Ovary (tissue), 7 donors: ENCODE measurements around a stretch of chr3.

DNA sequence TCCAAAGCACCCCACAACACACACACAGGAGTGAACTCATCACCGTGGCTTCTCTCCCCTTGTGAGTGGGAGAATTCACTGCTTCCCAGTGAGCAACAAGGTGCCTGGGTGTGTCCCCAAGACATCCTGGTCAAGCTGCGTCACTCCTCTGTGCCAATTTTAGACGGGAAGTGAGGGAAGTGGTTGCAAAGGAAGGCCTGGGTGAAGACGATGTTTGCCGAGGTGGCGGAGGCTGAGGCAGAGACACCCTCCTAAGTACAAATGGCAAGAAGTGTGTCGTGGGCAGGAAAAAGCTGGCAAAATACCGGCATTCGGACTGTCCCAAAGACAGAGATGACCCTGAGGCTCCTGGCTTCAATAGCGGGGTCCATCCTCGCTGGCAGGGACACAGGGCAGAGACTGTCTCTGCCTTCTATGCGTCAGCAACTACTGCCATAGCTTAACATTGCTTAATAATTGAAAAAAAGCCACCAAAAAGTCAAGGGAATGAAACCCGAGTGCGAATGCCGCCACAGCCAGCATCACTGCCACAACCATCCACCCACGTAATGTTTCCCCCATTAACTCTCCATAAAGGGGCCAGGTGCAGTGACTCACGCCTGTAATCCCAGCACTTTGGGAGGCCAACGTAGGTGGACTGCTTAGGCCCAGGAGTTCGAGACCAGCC is 72.8 kb downstream of the VGLL4 start:
- PRO-cap, 7 experiments: peak in 2 of 7 experiments; most common plus-strand start position 204 of the sequence (in 2); most common minus-strand start position 61 of the sequence (in 2)
- RAMPAGE, long total RNA, 2 experiments: no peak in any of the 2 experiments

- PRO-cap, 7 experiments: no peak in any of the 7 experiments
- RAMPAGE, long total RNA, 2 experiments: no peak in any of the 2 experiments
Measured at GRCh38 chr3:11626047-11626589, 17.6 kb downstream of the VGLL4 start.

DNA sequence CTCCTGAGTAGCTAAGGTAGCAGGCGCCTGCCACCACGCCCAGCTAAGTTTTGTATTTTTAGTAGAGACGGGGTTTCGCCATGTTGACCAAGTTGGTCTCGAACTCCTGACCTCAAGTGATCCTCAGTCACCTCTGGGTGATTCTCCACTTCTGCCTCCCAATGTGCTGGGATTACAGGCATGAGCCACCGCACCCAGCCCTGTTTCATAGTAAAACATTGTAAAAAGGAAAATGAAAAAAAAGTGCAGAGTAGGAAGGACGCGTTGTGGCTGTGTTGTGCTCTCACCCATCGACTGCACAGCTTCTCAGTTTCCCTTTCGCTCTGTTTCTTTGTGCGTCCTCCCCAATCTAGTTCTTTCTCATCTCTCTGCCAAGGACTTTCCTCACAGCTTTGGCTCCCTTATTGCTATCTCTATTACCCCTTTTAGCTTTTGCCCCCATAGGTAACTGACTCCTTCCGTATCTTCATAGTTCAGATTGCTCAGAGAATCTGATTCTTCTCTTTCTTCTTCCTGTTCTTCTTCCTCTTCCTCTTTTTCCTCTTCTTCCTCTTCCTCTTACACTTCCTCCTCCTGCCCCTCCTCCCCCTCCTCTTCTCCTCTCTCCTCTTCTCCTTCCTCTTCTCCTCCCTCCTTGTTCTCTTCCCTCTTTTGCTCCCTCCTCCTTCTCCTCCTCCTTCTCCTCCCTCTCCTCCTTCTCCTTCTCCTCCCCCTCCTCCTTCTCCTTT is 81.0 kb upstream of the VGLL4 start:
- PRO-cap, 7 experiments: no peak in any of the 7 experiments
- RAMPAGE, long total RNA, 2 experiments: no peak in any of the 2 experiments

- PRO-cap, 7 experiments: peak in 4 of 7 experiments; most common plus-strand start chr3:12183303 (in 2); most common minus-strand start chr3:12183125 (in 2)
- RAMPAGE, long total RNA, 2 experiments: start-site peak on the plus strand in 1 of 2 experiments, at chr3:12183112-12183315 at its widest, 20 reads per replicate
Measured at GRCh38 chr3:12182697-12183389, 24.1 kb upstream of the TIMP4 start.

DNA sequence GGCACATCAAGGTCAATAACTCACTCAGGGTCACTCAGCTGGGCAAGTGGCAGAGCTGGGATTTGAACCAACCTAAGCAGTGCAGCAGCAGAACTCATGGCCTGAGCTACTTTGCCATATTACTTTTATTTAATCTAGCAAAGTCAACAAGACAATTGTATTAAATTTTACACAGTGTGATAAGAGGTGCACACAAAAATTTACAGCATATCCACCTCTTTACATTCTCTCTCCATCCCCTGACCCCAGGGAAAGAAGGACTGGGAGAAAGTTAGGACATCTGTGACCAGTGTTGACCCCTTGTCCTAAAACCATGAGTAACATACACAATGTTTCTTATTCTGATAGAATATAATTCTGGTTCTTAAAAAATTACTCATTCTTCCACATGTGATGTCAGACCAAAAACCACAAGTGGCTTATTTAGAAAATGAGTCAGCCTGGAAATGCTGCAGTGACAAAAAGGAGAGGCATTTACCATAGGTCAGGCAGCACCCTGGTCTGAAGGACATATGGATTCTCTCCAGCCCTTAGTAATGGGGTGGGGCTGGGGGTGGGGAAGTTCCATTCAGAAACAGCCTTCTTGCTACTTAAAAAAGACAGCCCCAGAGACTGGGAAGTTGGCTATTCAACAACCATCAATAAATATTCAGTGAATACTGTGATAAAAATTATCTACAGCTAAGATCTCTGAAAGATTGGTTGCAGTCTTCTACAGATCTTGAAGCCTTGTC is 34.7 kb upstream of the TIMP4 start:
- PRO-cap, 7 experiments: no peak in any of the 7 experiments
- RAMPAGE, long total RNA, 2 experiments: no peak in any of the 2 experiments

- PRO-cap, 7 experiments: no peak in any of the 7 experiments
- RAMPAGE, long total RNA, 2 experiments: no peak in any of the 2 experiments
Measured at GRCh38 chr3:12194316-12195022, 35.8 kb upstream of the TIMP4 start.

DNA sequence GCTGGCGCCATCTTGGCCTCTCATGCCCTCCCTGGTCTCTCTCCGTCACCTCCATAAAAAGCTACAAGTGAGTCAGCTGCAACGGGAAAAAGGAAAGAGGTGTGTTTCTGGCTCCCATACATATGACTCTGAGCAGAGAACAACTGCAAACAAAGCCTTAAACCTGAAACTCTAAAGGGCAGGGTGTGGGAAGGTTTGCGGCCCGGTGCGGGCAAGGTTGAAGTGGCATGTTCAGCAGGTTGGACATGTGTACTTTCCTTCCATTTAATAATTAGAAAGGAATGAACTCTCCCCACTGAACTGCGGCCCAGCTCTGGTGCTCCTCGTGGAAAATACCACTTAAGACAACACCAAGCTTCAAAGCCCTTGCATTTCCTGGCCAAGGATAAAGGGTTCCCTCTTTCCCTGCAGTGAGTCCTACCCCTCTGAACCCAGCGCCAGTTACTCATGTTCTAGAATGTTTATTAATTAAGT is 58.9 kb upstream of the PPARG start:
- PRO-cap, 7 experiments: no peak in any of the 7 experiments
- RAMPAGE, long total RNA, 2 experiments: no peak in any of the 2 experiments

DNA sequence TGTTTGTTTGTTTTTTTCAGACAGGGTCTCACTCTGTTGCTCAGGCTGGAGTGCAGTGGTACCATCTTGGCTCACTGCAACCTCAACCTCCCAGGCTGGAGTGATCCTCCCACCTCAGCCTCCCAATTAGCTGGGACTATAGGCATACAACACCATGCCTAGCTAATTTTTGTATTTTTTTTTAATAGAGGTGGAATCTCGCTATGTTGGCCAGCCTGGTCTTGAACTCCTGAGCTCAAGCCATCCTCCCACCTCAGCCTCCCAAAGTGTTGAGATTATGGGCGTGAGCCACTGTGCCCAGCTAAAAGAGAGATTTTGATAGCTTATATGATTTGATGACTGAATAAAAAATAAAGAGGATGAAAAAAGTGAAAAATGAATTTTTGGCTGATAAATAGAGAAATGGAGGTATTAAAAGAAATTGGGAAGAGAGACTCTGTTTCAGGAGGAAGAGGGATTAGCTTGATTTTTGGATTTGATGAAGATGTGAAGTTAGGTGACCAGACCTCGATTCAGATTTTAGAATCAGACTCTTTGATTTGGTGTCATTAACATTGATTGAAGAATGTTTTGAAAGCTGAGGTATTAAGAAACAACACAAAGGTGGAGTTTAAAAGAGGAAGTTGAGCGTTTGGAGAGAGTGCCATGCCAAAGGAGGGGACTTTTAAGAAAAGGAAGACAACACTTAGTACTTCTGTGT is 34.1 kb downstream of the PPARG start:
- PRO-cap, 7 experiments: no peak in any of the 7 experiments
- RAMPAGE, long total RNA, 2 experiments: no peak in any of the 2 experiments

GRCh38 chr3:12328288-12329033 is 39.6 kb downstream of the PPARG start:
- PRO-cap, 7 experiments: no peak in any of the 7 experiments
- RAMPAGE, long total RNA, 2 experiments: no peak in any of the 2 experiments

GRCh38 chr3:12356938-12357368 is 68.1 kb downstream of the PPARG start:
- PRO-cap, 7 experiments: no peak in any of the 7 experiments
- RAMPAGE, long total RNA, 2 experiments: no peak in any of the 2 experiments

DNA sequence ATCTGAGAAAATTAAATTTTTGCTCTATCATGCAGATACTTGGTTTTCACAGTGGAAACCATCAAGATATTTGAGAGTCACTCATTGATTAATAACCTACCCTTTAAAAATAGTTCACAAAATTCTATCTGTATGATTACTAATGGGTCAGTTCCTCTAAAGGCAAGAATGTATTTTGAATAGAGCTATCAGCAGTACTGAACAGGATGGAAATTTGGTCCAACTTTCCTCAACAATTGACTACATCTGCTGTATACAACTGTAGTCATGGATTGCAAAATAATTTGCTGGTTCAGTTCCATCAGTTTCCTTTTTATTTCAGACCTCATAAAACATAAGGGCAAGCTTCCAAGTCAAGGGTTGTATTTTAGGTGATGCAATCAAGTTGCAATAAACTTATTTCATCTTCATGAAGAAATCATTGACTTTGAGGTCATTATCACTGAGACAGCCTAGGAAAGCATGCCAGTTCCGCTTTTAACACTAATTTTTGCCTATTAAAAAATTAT is 90.5 kb upstream of the TSEN2 start:
- PRO-cap, 7 experiments: no peak in any of the 7 experiments
- RAMPAGE, long total RNA, 2 experiments: no peak in any of the 2 experiments

- PRO-cap, 7 experiments: no peak in any of the 7 experiments
- RAMPAGE, long total RNA, 2 experiments: no peak in any of the 2 experiments
Measured at GRCh38 chr3:12513704-12514415, 29.6 kb downstream of the TSEN2 start.

GRCh38 chr3:12592070-12592737 is 35.3 kb downstream of the MKRN2 start:
- PRO-cap, 7 experiments: no peak in any of the 7 experiments
- RAMPAGE, long total RNA, 2 experiments: no peak in any of the 2 experiments

DNA sequence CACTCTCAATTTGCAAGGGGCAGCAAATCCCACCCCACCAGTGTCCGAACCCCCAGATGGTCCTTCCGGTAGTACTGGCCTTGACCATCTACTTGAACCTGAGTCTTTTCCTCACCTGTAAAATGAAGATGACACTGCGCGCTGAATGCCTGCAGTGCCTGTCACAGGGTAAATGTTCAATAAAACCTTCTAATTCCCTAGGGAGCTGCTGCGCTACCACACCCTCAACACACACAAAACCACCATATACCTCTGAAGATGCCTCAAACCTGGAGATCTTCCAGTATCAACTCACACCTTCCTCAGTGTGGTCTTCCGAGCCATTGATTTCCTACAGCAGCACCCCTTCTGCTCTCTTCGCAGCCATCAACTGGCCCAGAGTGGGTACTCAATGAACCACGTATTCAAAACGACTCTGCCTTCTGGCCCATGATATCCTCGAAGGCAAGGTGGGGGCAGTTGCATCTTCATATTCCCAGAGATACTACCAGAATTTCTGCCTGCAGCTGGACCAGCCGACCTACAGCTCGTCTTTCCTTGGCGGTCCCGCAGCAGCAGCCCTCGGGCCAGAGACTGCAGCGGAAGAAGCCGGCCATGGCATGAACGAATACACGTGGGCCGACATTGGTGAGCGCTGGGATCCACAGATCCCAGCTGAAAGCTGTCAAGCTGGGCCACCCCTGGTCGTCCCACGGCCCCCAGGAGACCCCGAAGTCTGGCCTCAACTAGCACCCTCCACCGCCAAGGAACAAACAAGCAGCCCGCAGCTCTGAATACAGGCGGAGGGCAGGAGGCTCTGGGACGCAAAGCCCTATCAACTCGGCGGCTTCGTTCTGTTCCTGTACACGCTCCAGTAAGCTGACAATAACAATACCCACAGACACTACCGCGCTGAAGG is 596 bp downstream of the RPL32 start:
- PRO-cap, 7 experiments: no peak in any of the 7 experiments
- RAMPAGE, long total RNA, 2 experiments: no peak in any of the 2 experiments

- PRO-cap, 7 experiments: no peak in any of the 7 experiments
- RAMPAGE, long total RNA, 2 experiments: no peak in any of the 2 experiments
Measured at GRCh38 chr3:12952988-12953886, 111.9 kb upstream of the RPL32 start.

- PRO-cap, 7 experiments: no peak in any of the 7 experiments
- RAMPAGE, long total RNA, 2 experiments: no peak in any of the 2 experiments
Measured at GRCh38 chr3:12962152-12962764, 111.0 kb downstream of the IQSEC1 start.

- PRO-cap, 7 experiments: no peak in any of the 7 experiments
- RAMPAGE, long total RNA, 2 experiments: no peak in any of the 2 experiments
Measured at GRCh38 chr3:13008976-13009705, 64.1 kb downstream of the IQSEC1 start.

- PRO-cap, 7 experiments: no peak in any of the 7 experiments
- RAMPAGE, long total RNA, 2 experiments: no peak in any of the 2 experiments
Measured at GRCh38 chr3:13021021-13021580, 52.1 kb downstream of the IQSEC1 start.

GRCh38 chr3:13047770-13048160 is 25.5 kb downstream of the IQSEC1 start:
- PRO-cap, 7 experiments: no peak in any of the 7 experiments
- RAMPAGE, long total RNA, 2 experiments: no peak in any of the 2 experiments

- PRO-cap, 7 experiments: no peak in any of the 7 experiments
- RAMPAGE, long total RNA, 2 experiments: no peak in any of the 2 experiments
Measured at GRCh38 chr3:13086382-13087123, 13.3 kb upstream of the IQSEC1 start.